Measurements from ENCODE around the gene ALK.

DNA sequence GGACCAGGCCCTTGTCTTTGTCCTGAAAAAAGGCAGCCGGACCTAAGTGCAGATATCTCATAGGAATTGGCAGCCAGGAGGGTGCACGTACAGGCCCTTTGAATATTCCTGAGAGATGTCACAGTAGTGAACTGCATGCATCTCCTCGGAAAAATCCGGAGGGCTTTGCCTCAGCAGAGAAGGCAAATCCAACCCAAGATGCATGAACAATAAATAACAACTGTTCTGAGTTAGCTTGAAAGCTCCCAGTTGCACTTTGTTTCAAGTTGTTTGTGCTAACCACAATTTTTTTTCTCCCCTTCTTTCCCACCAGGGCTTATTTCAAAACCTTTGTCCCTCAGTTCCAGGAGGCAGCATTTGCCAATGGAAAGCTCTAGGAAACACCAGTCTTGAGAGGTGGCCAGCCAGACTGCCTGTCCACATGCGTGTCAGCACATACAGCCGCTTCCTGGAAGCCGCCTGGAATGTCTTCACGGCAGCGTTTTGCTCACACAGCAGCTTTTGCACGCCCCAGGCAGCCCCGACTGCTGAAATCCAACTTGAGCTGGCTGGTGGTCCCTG is 54.4 kb upstream of the FOSL2 start:
- RRBS, 2 experiments, result no CpG with 5 or more reads among the region's 11 CpGs

GRCh38 chr2:28344578-28345210 is 48.0 kb upstream of the FOSL2 start:
- RRBS, 2 experiments, result no CpG with 5 or more reads among the region's 31 CpGs

- RRBS, 2 experiments, result no CpG with 5 or more reads among the region's 9 CpGs
Observed at GRCh38 chr2:28361082-28361736, 31.4 kb upstream of the FOSL2 start.

GRCh38 chr2:28376945-28377683 is 15.5 kb upstream of the FOSL2 start:
- RRBS, 2 experiments, result no CpG with 5 or more reads among the region's 25 CpGs

GRCh38 chr2:28417026-28417630 is 24.5 kb downstream of the FOSL2 start:
- RRBS, 2 experiments, result no CpG with 5 or more reads among the region's 5 CpGs

DNA sequence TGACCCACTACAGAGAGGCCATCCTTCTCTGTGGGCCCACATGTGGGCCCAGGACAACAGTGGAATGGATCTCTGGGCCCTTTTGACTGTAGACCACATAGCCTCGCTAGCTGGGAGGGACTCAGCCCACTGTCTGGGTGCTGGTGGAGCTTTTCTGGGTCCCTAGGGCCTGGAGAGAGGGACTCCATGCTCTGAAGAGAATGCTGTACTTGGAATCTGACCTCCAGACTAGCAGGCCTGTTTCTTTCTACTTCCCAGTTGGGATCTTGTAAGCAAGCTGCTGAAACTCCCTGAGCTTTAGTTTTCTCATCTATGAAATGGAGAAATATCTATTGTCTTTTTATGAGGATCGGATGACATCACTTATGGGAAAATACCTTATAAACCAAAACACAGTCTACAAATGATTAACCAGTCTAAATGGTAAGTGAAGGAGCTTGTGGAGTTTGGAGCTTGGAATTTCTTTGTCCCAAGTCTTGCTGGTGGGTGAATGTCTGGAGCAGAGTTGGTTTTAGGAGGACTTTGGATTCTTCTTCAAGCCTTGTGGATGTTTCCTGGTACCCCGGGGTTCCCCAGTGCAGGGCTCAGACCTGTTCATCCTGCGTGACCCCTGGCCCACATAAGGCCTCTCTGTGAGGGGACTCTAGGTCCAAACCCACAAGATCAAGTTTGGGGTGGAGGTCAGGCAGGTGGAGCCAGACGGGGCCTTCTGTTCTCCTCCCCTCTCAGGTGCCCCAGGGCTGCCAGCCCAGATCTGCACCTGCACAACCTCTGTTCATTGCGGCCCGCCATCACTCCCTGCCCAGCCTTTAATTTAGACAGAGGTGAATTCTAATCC is 43.1 kb downstream of the FOSL2 start:
- RRBS, 2 experiments, result no CpG with 5 or more reads among the region's 7 CpGs

DNA sequence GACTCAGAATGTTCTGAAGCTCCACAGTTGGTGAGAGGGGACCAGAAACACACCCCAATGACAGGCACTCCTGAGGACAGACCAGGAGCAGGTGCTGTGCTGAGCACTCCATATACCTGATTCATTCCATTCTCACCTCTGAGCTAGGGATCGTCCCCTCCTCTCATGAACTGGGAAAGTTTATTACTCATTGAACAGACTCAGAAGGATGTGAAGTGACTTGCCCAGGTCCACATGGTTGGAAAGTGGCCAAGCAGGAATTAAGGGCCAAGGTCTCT is 25.2 kb upstream of the PLB1 start:
- RRBS, 2 experiments, result no CpG with 5 or more reads among the region's 1 CpG

DNA sequence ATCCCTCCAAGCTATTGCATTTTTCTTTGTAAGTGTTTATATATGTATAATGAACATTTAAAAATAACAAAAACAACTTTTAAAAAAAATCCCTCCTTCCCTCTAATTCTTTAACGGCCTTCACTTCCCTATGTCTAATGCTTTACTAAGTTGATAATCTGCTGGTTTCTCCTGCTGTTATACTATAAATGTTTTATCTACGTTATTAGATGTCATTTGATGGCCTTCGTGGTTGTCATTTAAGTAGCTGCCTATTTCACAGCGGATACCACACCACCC is 51.9 kb downstream of the PLB1 start:
- RRBS, 2 experiments, result no CpG with 5 or more reads among the region's 4 CpGs

- RRBS, 2 experiments, result 80 to 90% methylated on average over 2 of the region's 9 CpGs
Observed at GRCh38 chr2:28643083-28643771, 108.4 kb upstream of the PPP1CB start.

DNA sequence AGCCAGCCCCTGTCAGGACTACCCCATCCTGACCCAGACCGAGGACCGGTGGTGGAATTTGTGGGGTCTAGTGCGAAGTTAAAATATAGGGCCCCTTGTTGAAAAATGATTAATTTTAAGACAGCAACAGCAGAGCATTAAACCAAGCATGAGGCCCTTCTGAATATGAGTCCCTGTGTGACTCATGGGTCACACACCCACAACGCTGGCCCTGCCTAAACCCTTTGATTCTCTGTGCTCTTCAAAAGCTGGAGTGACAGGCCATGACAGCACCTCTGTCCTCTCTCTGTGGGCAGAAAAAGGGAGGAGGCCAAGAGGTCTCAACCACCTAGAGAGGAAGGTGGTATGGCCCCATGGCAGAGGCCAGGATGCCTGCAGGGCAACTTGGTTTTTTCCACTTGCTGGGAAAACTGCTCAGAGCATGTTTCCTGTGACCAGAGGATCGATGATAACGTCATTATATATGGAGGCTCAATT is 102.2 kb upstream of the PPP1CB start:
- RRBS, 2 experiments, result no CpG with 5 or more reads among the region's 6 CpGs

DNA sequence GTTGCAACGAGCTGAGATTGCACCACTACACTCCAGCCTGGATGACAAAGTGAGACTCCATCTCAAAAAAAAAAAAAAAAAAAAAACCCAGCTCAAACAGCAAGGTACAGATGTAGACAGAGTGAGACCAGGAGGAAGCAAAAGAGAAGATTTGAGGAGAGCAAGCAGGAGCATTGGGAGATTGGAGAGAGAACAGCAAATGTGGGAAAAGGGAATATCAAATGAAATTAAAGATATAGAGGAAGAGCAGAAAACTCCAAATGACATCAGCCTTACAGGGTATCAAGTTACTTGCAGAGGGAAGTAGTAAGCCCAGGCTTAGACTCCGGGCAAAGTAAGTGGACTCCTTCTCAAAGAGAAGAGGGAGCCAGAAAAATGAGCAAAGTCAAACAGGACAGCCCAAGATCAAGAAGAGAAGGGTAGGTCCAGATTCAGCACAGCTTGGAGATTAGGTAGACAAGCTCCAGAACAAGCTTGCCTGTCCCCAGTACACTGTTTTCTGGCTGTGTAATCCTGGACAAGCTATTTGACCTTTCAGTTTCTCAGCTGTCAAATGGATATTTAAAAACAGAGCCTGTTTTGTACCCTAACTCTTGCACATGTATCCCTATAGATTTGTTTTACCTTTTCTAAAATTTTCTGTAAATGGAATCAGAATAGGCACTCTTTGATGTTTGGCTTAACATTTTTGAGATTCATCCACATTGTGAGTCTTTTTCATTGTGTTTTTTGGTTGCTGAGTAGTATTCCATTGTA is 93.1 kb upstream of the PPP1CB start:
- RRBS, 2 experiments, result no CpG with 5 or more reads among the region's 2 CpGs

DNA sequence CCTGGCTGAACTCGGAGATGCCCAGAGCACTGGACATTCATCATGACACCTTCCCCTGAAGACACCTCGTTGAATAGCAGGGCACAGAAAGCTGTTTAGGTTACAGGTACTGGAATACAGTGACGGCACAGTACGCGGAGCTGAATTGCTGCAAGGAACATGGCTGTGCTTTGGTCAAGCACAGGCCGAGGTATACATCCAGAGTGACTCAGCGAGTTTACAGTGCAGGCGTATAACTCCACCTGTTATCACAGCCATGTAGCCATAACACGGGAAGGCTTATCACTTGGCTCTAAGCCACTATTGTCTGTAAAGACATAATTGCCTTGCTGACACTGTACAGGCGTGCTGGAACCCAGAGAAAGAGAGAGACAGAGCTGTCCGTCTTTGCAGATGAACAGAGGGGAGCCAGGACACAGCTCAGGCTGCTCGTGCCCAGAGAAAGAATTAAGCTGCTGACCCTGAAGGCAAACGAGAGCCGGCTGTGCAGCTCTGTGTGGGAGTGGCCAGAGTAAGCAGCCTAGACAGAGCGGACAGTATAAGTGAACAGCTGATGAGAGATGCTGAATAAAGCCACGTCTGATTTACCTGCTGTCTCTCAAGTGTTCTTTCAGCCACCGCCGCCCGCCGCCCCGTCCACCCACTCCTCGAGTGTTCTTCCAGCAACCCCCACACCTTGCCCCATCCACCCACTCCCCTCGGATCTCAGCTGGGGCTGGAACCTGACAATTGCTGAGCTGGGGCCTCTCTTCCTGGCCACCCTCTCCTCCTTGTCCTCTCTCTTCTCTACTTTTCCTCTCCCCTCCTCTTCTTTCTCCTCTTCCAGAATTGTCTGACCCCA is 87.3 kb upstream of the PPP1CB start:
- RRBS, 2 experiments, result no CpG with 5 or more reads among the region's 23 CpGs

GRCh38 chr2:28683155-28683934 is 68.3 kb upstream of the PPP1CB start:
- RRBS, 2 experiments, result no CpG with 5 or more reads among the region's 18 CpGs

DNA sequence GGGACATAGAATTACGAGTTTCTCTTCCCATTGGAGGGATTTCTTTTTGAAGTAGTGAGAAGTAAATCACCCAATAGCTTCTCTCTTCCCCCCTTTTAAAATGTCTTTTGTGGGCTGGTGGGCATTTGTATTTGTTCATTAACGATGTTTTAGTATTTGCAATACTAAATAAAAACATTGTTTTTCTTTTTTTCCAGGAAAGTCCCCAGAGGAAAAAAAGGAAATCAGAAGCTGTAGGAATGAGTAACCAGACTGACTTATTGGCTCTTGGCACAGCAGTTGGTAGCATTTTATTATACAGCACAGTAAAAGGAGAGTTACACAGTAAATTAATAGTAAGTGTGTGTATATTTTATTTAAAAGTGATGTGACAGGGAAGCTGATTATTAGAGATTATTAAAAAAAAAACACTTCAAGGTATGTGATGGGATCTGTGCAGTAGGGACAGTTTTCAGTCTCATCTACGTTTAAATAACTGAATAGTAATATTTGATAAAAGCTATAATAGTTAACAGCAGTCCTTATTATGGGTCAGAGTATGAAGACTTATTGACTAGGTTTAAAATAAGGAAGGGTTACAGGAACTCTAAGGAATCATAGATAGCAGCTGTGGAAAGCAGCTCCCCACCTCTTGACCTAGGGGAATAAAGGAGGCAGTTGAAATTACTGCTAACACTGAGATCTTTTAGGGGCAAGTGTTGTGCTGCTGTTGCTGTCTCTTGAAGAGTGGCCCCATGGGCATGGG is 7.5 kb downstream of the WDR43 start:
- RRBS, 2 experiments, result no CpG with 5 or more reads among the region's 3 CpGs

DNA sequence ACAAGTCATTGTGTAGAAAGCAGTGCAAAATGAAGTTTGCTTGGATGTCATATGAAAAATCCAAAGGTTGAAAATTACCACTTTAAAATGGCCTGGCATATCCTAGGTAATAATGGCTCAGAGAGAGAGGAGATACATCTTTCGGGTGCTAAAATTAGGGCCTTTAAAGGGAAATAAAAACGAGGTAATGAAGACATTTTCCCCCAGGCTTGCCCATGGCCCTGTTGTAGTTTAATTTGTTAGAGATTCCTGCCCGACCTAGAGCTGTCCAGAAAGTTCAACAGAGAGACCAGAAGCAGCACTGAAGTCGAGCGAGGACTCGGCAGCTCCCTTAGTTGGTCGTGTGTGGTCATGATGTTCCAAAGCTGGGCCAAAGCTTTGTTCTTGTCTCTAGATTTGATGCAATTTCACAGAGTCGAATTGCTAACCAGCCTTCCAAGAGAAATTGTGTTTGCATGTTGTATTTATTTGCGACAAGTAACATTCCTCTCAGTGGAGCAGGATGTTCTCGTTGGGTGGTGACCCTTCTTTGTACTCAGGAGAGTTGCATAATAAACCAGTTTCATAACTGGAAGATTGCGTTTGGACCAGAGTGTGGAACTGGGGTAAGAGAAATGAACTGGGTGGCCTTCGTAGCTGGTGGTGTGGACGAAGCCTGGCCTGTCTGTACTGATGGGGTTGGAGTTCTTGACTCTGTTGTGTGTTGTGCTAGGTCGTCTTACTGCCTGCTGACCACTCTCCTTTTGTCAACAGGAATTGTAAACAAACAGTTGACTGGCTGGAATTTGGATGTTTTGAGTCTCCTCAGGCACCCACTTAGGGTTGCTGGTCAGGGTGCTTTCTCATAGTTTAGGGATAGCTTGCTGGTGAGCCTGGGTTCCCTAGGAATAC is 29.2 kb upstream of the TOGARAM2 start:
- RRBS, 2 experiments, result no CpG with 5 or more reads among the region's 14 CpGs

- RRBS, 2 experiments, result no CpG with 5 or more reads among the region's 2 CpGs
Observed at GRCh38 chr2:29131463-29132037, 16.3 kb downstream of the CLIP4 start.

DNA sequence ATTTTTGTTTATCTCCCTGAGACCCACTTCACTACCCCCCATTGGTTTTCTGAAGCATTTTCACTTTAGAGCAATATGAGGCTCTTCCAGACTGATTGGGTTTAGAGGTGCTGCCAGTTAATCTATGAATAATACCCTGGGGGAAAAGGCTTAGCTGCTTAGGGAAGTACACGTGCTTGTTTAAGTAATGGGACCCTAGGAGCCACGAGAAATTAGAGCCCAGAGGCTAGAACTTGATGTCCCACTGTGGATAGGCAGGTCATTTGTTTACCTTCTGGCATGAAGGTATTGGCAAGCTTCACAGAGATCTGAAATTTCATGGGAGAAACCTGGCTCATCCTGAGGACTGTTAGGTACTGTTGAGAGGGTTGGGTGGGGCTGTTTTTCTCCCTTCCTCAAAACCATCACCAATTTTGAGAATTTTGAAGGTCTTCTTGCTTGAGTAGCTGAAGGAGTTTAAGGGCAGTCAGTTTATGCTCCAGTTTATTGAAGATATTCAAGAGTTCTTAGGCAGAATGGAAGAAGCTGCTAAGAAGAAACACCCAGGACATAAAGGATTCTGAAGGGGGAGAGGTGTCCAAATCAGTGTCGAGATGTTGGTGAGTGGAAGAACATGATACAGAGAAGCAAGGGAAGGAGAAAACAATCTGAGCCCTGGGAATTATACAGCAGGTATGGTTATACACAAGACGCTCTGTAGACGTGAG is 59.9 kb downstream of the CLIP4 start:
- RRBS, 2 experiments, result no CpG with 5 or more reads among the region's 5 CpGs

DNA sequence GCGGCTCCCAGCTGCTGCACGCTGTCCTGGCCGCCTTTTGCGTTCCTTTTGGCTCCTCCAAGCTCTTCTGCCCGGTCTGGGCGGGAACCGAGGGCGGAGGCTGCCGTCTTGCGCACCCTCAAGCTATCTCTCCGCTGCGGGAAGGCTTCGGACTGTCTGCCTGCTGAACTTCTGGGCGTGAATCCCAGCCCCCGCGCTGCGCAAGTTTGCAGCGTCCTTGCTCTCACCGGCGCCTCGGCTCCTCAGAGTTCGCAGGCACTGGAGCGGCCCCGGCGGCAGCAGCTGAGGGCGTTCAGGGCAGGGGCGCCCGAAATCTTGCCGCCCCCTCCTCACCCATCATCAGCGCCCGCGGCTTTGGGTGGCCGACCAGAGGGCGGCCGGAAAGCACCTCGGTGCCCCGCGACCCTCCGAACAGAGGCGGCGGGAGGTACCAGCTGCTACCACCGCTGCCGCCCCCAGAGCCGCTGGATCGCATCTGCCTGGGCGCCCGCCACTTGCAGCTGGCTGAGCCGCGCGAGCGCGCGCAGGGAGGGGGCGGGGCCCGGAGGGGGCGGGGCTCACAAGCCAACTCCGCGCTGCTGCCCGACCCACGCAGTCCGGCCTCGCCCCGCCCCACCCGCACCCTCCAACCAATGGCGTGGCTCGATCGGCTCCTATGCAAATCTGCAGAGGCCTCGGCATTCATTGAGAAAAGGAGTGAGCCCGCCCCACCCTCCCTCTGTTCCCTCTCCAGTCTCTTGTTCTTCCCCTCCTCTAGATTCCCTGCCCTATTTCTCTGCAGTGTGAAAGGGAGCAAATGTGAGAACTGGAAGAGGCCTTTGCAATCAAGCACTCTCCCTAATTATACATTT is at the start of gene ALK:
Gene ALK (minus strand): TSS at position 477 of the 851 bp plus-strand sequence.
- RRBS, 2 experiments, result 1 to 2% methylated on average over 13 to 21 of the region's 69 CpGs

DNA sequence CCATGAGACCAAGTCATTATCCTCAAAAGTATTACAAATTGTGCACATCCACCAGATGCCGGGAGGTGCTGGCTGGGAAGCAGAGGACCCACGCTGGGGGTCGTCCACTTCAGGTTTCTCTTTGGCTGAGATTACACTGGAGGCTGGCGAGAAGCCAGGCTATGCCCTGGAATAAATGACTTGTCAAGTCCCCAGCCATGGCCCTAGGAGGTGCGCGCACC is 42.5 kb upstream of the LCLAT1 start:
- RRBS, 2 experiments, result no CpG with 5 or more reads among the region's 6 CpGs

- RRBS, 2 experiments, result no CpG with 5 or more reads among the region's 4 CpGs
Observed at GRCh38 chr2:30511250-30511594, 64.2 kb downstream of the LCLAT1 start.

Measured in bronchial epithelial cell (primary cell).